Aortic smooth muscle cell (primary cell): Measurements from ENCODE around the gene DISP1.

GRCh38 chr1:221777571-221778124 lies 35.8 kb upstream of the DUSP10 start:
- RRBS = no CpG with 5 or more reads among the region's 6 CpGs

- RRBS = no CpG with 5 or more reads among the region's 4 CpGs
Measured at GRCh38 chr1:221965126-221965699, 223.3 kb upstream of the DUSP10 start.

GRCh38 chr1:221971185-221971679 lies 229.3 kb upstream of the DUSP10 start:
- RRBS = no CpG with 5 or more reads among the region's 9 CpGs

DNA sequence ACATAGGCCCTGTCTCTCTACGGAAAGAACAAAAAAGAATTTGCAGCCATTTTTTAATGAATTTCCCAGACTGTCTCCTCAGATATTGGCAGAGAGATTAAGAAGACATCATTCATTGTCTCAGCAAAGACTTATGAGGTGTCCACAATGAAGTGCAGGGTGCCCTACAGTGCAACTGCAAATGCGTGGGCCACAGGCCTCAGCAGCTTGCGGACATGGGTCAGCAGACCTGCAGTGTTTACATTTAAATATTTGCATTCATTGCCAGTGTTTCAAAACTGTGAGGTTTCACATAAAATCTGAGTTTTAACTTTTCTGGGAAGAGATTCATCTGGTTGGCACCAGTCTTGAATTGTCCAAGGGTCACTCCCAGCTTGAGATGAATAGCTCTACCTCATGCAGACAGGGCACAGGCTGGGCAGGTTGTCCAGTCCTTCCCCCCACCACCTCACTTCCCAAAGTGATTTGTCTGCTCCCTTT lies 286.8 kb upstream of the DUSP10 start:
- RRBS = no CpG with 5 or more reads among the region's 3 CpGs

DNA sequence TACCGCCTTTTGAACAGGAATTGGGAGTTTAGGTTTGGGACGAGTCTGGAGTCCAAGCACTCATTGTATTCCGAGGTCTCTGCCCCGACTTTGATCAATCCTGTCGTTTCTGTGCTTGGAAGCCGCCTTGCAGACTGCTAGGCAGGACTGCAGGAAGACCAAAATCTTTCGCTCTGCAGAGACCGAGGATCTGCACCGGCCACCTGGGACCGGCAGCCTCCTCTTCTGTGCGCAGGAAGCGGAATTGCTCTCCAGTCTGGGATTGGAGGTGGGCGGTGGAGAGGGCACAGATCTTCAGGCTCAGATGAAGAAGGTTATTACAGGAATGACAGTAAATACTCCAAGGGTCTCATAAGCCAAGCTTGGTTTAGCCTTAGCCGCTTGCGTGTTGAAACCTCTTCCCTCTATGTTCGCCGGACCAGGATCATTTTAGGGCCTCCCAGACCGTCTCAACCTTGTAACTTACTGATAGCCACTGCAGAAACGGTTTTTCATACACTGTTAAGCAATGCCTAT lies 995 bp downstream of the MIA3 start:
- RRBS = no CpG with 5 or more reads among the region's 19 CpGs

DNA sequence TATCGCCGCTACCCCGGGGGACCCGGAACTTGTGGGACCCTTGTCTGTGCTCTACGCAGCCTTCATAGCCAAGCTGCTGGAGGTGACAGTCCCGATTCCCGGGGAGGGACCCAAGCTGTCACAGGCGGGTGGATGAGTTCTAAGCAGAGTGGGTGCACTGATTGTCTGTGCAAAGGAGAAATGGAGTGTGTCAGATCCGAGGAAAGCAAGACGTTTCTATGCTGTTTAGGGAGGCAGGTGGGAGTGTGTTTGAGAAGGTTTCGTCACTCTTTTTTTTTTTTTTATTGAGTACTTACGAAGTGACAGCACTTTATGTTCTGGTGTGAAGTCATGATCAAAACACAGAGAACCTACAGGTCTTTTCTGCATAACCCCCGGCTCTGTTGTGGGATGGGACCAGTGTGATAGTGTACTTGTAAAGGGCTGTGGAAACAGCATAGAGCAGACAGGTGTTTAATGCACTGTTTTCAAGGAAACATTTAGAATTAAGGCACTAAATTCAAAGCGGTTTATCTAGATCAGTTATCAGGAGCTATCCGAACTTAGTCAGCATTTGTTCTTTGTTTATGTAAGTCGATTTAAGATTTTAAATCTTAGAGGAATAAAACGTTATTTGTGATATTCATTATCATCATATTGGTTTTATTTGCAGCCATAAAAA lies 26.7 kb downstream of the MIA3 start:
- RRBS = 2% methylated on average over 4 of the region's 17 CpGs

DNA sequence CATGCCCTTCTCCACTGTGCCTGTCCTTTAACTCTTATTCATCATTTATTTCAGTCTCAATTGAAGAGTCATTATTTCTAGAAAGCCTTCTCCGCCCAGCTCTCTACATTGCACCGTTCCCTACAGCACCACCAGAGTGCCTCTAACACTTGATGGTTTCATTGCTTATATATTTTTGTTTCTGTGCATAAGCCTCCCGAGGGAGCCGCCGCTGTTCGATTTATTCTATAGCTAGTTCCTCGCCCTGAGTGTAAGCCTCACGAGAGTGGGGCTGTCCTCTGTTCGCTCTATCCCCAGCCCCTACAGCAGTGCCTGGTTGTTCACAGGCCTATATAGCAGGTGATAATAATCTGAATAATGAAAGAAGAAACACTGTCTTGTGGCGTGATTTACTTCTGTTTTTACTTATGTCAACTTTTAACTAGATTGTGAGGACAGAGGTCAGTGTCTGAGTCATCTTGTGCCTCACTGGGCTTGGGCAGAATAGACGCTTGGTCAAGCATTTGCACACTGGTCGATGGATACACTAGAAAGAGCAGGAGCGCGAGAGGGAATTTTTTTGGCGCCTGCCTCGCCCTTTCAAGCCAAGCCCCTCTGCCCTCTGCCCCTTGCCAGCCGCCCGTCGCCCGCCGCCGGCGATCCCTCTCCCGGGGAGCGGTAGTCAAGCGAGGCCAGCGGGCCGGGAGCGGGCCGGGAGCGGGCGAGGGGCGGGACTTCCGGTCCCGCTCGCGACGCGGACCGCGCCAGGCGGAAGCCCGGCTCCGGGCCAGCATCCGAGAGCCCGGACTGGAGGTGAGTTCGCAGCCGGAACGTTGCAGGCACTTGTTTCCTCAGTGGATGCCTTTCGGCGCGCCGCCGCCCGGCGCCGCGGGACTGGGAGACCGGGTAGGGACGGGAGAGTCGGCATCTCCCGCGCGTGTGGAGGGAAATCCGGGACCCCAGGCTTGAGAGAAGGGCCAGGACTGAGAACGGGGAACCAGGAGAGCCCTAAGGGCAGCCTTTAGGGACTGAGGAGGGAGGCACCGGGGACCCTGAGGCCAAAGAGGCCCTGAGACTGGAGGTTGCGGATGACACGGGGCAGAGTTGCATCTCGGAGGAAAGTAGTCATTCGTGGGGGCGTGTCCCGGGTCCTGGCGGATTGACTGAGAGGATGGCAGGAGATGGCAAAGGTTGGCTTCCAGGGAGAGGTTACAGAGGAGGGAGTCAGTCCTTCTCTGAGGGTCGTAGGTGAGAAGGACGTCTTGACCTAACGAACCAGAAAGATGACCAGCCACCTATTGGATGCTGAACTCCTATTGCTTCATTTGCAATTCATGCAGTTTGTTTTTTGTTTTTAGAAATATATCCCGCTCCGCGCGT lies at the start of gene DISP1:
DISP1 (plus strand) TSS at position 753 of the 1,359 bp plus-strand sequence.
- RRBS = 2% methylated on average over 30 of the region's 81 CpGs

DNA sequence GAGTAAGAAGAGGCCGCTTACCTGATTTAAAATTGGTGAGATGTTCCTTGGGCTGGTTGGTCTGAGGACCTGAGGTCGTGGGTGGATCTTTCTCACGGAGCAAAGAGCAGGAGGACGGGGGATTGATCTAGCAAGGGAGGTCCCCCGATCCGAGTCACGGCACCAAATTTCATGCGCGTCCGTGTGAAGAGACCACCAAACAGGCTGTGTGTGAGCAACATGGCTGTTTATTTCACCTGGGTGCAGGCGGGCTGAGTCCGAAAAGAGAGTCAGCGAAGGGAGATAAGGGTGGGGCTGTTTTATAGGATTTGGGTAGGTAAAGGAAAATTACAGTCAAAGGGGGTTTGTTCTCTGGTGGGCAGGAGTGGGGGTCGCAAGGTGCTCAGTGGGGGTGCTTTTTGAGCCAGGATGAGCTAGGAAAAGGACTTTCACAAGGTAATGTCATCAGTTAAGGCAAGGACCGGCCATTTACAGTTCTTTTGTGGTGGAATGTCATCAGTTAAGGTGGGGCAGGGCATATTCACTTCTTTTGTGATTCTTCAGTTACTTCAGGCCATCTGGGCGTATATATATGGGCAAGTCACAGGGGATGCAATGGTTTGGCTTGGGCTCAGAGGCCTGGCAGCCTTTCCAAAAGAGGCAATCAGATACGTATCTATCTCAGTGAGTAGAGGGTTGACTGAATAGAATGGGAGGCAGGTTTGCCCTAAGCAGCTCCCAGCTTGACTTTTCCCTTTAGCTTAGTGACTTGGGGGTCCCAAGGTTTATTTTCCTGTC lies 113.3 kb downstream of the TLR5 start:
- RRBS = no CpG with 5 or more reads among the region's 17 CpGs

DNA sequence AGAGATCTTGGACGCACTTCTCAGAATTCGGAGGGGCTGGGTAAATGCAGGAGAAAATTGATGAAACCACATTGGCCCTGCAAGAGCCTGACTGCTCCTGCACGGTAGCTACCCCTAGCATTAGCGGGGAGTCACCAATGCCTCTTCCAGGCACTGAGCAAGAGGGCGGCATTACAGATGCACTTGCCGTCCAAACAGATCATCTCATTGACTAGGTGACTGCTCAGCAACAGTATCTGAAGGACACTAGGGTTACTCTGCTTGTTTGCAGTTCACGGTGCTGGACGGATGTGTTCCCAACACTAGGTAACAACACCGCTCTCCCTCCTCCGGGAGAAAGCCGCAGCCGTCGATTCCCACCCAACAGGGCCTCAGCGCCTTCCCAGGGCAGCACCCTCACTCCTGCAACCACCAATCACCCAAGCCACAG lies 939 bp downstream of the TLR5 start:
- RRBS = no CpG with 5 or more reads among the region's 14 CpGs

DNA sequence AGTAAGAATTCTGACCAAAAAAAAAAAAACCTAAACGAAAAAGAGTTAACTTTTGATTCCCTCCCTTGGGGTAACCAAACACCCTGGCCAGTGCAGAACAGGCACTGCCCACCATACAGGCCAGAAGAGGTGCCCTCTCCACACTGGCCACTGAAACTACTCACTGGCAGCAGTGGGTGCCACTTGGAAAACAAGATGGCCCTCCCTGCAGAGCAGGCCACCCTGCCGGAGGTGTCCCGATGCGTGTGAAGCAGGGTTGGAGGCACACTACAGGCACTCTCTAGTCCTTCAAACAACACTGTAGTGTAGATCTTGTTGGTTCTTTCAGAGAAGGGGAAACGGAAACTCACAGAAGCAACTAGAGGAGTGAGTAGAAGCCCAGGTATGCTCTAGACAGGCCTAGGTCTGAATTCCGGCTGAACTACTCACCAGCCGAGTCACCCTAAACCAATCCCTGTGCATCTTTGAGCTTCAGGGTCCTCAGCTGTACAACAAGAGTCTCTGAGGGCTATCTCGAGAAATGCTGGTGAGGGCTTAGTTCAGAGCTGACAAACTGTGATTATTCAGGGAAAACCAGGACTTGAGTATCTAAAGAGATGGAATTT lies 87.4 kb upstream of the TLR5 start:
- RRBS = no CpG with 5 or more reads among the region's 8 CpGs

GRCh38 chr1:223233368-223234003 lies 90.4 kb upstream of the TLR5 start:
- RRBS = no CpG with 5 or more reads among the region's 9 CpGs

DNA sequence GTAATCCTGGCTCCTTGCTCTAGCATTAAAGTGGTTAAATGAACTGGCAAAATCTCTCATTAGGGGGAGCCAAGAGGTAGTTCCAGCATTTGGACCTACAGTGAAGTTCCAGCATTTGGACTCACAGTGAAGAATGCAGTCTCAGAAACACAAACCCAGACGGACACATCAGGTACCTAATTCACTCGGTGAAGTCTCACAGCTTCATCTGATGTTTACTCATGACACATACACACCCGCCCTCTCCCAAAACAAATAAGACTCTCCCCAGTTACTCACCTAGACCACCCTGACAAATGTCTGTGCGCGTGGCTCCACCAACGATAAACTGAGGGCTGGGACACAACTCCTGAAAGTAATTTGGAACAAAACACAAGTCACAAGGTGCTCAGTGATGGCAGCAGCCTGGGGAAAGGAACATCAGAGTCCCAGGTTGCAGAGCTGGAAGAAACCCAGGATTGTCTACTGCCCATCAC lies 11.4 kb downstream of the CAPN8 start:
- RRBS = no CpG with 5 or more reads among the region's 6 CpGs

- RRBS = no CpG with 5 or more reads among the region's 2 CpGs
Measured at GRCh38 chr1:223664664-223665004, 867 bp downstream of the CAPN8 start.

- RRBS = no CpG with 5 or more reads among the region's 6 CpGs
Measured at GRCh38 chr1:223777089-223777702, 64.9 kb downstream of the CAPN2 start.

DNA sequence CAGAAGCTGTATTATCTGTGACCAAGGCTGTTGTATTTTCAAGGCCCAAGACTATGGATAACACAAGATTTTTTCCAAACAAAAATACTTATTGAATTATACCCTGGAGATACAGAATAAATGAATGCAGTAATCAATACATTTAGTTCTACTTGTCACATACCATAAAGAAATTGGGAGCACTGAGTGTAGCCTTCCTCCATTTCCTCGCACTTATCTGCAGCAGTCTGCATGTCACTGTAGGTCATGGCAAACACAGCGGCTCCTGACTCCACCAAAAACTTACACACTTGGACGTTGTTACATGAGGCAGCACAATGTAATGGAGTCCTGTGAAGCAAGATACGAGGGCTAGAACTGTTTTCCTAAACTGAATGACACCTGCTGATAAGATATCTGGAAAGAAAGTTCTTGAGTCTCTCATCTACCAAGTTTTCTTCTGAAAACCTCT lies 56.9 kb downstream of the TP53BP2 start:
- RRBS = no CpG with 5 or more reads among the region's 4 CpGs

GRCh38 chr1:223802473-223803572 lies 42.9 kb downstream of the TP53BP2 start:
- RRBS = no CpG with 5 or more reads among the region's 11 CpGs

DNA sequence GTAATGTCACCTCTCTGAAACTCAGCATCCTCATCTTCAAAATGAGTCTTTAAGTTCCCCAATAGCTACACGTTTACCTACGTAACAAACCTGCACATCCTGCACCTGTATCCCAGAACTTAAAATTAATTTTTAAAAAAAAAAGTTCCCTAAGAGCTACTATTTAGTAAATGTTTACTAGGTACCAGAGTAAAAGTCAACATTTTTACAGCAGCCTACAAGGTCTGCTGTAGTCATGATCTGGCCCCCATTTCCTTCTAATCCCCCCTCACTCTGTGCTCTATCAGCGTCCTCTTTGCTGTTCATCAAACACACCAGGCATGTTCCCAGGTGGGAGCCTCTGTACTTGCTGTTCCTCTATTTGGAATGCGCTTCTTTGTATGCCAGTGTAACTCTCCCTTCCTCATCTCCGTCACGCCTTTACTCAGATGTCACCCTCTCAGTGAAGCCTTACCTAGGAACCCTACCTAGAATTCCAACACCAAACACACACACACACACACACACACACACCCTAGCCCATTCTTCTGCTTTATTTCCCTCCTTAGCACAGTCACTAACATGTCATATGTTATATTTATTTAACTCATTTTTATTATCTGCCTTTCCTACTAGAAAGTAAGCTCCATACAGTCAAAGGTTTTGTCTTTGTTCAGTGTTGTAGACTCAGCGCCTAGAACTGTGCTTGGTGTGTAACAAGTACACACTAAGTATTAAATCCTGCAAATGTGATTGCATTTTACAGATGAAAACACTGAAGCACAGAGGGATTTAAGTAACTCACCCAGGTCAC lies 21.0 kb downstream of the TP53BP2 start:
- RRBS = no CpG with 5 or more reads among the region's 7 CpGs

DNA sequence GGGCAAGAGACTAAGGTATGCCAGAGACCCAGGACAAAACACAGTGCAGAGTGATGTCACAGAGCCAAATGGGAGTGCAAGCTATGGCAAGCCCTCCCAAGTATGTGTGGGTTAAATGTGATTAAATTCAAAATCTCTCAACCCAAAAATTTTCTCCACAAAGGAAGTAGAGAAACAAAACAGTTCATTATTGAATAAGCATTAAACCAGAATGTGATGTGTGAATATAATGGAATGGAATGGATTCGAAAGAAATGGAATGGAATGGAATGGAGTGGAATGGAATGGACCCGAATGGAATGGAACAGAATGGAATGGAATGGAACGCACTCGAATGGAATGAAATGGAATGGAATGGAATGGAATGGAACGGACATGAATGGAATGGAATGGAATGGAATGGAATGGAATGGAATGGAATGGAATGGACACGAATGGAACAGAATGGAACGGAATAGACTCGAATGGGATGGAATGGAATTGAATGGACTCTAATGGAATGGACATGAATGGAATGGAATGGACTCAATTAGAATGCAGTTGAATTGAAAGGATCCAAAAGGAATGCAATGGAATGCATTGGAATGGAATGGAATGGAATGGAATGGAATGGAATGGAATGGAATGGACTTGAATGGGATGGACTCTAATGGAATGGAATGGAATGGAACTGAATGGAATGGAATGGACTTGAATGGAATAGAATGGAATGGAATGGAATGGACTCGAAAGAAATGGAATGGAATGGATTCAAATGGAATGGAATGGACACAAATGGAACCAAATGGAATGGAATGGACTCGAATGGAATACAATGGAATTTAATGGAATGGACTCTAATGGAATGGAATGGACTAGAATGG lies 102.2 kb upstream of the FBXO28 start:
- RRBS = no CpG with 5 or more reads among the region's 10 CpGs

DNA sequence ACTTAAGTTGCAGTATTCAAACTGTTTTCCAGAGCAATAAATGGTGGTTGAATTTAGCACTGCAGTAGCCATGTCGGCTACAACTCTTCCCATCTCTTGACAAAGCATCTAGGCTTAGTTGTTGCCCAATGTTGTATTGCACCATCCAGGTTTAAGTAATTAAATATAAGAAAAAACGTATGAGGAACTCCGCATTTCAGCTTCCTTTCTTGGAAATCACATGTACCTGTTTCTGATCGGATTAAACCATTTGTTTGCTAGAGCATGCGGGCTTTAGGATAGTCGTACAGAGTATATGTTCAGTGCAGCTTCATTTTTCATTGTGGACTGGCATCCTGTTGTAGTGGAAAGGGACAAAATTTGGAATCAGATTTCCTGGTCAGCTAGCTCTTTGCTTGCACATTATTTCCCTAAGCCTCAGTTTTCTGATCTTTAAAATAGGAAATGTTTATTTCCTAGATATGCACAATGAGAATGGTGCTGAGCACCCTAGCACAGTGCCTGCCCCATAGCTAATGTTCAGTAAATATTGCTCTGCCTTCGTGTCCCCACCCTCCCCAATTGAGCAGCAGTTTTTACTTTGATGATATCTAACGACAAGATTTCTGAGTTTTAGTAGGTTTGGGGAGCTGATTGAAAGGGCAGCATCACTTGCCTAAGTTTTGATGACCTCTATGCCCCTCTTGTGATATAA lies 1.2 kb downstream of the CNIH4 start:
- RRBS = no CpG with 5 or more reads among the region's 8 CpGs

DNA sequence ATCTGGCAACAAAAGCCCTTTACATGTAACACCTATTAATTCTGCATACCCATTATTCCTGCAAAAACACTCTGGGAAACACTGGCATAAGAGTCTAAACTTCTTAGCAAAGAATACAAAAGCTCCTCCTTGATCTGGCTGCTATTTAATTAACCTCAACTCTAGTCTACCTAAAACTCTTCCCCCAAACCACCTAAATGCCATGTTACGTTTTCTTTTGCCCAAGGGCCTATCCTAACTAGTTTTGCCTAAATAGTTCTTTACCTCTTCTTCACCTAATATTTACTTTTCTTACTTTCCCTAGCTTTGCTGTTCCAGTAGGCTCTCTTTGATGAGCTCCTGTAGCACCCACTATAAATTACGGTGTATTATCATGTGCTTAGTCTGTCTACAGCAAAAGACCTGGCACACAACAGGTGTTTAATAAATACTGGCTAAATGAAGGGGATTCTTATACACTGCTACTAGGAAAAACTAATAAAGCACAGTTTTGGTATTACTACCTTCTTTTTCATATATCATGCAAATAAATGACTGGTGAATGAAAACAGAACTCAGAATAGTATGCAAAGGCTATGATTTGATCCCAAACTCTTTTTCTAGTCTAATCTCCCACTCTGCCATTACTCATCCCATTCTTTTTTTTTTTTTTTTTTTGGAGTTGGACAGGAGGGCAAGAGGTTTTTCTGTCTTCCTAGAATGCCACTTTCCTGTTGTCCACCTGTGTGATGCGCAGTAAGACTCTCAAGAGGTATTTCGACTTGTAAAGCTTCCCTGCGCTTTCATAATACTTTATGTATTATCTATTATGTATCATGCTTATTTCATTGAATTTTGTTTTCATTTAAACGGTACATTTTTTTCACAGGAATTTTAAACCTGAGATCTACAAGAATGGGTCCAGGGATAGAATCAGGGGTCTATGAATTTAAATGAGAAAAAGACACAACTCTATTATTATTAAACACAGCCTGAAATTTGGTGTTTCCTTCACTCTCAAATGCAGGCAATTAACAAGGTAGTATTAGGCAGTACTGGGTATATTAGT lies 26.3 kb downstream of the WDR26 start:
- RRBS = no CpG with 5 or more reads among the region's 6 CpGs